SP-49 (cell line): ENCODE results near the genes PTMA and TIGD1.

GRCh38 chr2:230969215-230969706 lies 26.7 kb upstream of the SPATA3 start:
- PRO-cap = no peak

DNA sequence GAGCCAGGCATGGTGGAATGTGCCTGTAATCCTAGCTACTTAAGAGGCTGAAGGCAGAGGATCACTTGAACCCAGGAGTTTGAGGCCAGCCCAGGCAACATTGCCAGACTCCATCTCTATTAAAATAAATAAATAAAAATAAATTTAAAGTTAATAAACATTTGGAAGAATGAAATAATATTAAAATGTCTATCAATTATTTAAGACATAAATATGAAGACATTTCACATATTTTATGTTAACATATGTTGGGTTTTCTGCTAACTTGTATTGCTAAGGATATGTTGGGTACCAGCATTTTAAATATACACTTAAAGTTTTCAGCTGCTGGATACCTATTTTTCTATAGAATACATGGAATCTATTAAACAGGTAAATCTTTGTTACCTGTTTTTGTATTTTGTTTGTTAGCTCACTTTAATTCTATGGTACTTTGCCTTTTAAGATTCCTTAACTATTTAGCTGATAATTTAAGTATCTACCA lies 3.6 kb downstream of the HTR2B start:
- PRO-cap = no peak

DNA sequence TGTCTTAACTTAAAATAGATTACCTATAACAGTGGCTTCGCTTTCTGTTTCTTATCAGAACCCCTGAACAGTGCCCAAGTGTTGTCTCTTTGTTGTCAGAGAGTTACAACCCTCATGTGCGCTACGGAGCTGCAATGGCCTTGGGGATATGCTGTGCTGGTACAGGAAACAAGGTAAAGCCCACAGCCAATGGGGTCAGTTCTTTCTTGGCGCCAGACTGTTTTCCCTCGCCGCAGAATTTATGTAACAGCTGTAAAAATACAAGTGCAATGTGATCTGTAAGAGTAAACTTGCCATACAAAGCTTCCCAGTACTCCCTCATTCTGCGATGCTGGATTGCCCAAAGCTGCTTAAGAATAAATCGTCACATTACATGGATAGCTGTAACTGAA lies 13.8 kb upstream of the HTR2B start:
- PRO-cap = no peak

DNA sequence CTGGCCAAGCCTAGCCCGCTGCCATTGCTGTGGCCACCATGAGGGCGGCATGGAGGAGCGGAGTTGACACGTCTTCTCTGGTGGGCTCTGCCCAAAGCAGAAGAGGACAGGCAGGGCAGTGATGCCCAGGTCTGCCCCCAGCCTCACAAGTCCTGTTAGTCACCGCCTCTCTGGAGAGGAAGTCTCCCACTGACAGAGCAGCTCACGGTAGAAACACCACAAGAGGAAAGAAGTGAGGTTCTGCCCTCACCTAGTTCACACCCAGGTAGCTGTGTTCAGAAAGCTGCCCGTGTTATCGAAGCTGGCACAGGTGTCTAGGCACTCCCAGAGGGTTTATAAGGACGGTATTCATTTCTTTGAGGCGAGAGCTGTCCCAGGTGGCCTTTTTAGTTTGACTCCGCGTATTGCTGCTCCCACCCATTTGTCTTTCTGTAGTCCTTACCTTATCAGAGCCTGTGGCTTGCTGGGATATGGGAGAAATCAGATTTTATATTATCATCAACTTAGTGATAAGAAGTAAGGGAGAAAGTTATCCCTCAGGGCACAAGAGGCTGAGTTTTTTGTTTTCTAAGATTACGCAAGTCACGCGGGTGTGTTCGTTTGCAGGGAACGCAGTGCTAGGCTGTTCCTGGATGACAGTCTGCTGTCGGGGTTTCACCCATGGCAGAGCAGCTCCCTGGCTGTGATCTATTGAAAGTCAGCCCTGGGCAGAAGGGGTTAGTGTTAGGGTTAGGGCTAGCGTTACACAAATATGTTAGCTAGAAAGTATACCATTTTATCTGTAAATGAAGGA lies 46.5 kb downstream of the ARMC9 start:
- PRO-cap = no peak

DNA sequence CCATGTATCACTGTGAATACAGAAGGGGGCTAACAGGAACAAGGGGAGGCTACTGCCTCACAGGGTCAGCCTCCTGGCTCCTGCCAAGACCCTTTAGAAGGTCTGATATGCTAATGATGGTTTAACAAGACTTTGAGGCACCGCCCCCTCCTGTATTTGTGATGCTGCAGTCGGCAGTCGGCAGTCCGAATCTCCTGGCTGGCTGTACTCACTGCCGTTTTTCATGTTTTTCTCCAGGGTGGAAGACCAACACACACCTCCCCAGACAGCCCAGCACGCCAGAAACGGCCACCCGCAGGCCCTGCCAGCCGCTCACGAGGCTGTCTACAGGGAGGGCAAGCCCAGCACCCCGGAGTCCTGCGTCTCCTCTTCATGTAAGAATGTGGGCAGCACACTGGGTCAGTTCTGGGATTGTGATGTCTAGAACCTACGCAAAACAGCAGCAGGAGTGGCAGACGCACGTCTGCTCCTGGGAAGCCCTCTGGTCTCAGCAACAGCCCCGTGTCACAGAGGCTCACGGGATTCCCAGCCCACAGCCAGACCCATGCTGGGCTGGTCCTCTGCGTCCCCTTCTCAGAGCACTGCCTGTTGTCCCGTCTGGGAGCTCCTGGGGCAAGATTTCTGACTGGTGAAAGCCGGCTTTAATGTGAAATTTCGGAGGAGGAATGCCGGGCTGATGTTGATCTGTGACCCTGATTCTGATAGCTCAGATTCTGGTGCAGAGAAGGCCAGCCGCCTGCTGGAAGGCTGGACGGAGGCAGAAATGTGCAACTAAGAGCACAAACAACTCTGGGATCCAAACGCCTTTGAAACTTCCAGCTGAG lies 39.7 kb upstream of the B3GNT7 start:
- PRO-cap = no peak

DNA sequence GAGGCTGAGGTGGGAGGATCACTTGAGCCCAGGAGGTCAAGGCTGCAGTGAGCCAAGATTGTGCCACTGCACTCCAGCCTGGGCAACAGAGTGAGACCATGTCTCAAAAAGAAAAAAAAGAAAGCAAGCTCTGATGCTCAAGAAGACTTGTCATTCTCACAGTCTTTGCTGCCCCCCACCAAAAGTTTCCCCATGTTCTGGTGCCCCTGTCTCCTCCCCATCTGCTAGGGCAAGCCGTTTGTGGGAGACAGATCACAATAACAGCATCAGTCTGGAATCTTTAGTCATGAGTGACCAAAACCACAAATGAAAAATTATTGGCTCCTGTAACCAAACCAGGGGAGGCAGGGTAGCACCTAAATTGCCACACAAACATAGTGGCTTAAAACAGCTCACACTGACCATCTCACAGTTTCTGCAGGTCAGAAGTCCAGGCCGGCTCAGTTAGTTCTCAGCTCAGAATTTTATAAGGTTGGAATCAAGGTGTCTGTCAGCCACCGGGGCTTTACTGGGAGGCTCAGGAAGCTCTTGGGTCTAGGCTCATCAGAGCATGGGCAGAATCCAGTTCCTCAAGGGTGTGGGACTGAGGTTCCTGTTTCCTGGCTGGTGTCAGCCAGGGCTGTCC lies 9.1 kb upstream of the B3GNT7 start:
- PRO-cap = no peak

- PRO-cap = no peak
These were observed 516 bp downstream of the B3GNT7 start for GRCh38 chr2:231396118-231396333.

DNA sequence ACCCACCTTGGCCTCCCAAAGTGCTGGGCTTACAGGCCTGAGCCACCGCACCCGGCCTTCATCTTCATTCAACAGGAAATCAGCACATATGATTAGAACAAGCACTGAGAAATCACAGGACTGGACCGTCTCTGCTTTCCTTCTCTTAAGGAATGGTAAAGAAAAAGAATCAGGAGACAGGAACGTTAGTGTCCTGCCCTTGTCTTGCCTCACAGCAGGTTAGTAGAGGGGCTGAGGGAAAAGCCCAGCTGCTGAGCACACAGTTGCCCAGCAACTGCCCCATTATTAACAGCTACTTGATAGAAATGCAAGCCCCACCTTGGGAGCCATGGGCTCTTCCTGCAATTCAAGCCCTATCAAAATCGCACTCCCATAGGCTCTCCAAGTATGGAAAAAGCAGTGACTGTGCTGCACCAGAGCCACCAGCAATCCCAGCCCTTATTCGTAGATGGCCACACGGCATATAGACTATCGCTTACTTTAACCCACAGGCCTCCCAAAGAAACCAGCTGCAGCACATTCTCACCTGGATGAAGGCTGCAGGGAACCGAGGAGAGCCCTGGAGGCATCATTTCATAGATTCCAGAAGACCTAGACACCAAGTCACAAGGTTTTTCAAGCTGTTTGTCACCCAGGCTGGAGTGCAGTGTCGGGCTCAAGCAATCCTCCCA lies 11.6 kb downstream of the NCL start:
- PRO-cap = no peak

GRCh38 chr2:231611675-231612755 lies 19.4 kb downstream of the TEX44 start:
- PRO-cap = no peak

DNA sequence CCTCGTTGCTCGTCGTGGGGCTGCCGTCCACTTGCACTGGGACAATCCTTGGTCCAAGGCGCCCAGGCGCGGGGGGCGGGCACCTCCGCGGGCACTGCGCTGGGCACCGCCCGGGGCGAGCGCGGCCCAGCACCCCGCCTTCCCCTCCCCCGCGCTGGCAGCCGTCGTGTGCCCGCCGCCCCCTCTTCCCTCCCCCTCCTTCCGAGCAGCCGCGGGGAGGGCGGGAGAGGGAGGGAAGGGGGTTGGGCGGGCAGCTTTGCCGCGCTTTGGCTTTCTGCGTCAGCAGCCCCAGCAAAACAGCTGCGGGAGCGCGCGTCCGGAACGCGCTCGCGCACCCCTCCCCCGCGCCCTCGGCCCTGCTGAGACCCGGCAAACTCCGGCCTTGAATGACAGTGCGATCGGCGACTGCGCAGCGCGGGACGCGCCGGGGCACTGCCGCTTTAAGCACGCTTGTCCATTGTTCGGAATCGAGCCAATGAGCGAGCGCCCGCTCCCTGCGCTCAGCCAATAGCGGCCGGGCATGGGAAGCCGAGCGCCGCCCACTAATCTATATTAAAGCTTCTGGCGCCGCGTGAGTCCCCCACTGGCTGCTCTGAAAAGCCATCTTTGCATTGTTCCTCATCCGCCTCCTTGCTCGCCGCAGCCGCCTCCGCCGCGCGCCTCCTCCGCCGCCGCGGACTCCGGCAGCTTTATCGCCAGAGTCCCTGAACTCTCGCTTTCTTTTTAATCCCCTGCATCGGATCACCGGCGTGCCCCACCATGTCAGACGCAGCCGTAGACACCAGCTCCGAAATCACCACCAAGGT lies at the start of gene PTMA:
Gene PTMA (plus strand): TSS at position 578 of the 806 bp plus-strand sequence.
- PRO-cap = unidirectional peak, minus-strand start at position 170 of the sequence; bidirectional peak, plus-strand start at position 583 of the sequence, minus-strand start at position 388 of the sequence

GRCh38 chr2:231900456-231901012 lies 25.7 kb downstream of the NPPC start:
- PRO-cap = no peak

DNA sequence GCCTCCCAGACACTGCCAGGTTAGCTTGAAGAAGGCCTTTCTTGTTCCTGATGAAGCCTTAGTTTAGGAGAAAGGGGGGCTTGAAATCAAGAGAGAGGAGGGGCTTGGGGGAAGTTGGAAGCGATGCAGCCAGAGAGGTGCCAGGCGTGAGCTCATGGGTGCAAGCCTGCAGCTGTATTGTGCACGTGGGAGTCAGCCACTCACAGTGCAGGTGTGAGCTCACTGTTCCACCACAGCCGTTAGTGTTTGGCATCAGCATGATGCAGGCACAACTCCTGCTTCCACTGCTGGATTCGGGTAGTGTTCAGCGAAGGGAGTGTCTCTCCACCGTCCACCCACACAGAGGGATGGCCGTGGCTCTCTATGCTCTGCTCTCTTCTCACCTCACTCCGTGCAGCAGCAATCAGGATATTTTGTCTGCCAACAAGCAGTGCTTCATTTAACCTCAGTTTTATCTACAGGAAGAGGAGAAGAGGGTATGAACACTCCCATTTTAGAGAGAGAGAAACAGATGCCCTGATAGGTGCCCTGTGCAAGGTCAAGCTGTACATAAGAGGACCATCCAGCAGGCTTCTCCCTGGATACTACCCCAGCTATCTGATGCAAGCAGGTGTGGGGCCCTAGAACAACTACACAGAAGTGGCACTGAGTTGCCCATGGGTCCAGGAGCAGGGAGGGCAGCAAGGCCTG lies 68.3 kb upstream of the ALPP start:
- PRO-cap = no peak

GRCh38 chr2:232321296-232321736 lies 57.2 kb upstream of the ALPP start:
- PRO-cap = no peak

DNA sequence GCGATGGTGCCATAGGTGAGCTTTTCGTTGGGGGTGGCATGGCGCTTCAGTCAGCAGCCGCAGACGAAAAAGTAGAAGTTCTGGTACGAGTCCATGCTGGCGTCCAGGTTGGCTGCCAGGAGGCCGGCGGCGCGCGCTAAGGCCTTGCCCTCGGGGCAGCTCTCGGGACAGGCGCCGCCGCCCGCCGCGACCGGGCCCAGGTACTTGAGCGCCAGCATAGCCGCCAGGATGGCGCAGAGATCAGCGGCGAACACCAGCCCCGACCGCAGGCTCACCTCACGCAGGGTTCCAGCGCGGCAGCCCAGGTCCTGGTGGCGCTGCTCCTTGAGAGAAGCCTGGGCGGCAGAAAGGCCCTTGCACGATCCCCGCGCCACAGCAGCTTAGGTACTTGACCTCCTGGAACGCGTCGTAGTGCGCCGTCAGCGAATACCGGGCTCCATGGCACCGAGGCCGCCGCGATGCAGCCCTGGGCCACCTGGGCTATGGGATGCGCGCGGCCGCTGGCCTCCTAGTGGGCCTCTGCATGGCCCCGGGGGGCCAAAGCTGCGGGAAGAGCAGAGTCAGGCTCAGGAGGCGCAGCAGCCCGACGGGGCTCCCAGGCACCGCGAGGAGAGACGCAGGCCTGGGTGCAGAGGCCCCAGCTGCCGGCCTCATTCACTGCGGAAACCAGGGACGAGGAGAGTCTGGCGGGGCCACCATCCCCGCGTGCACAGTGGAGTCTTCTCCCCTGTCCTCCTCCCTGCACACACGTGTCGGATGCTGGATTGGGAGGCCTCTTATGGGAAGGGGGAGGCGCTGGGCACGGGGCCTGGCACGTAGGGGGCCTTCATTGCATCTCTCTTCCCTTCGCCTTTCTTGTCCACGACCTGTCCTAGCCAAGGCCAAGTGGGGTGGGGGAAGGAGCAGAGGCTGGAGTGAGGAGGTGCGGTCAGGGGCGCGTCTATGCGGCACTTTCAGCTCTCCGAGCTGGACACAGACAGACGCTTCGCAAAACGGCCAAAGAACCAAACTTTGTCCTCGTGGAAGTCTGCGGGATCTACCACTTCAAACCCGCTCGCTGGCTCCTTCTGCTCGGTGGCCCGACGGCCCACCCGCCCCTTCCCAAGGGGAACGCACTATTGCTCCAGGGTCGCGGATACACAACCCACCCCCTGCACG lies 13.1 kb downstream of the ALPG start:
- PRO-cap = no peak

DNA sequence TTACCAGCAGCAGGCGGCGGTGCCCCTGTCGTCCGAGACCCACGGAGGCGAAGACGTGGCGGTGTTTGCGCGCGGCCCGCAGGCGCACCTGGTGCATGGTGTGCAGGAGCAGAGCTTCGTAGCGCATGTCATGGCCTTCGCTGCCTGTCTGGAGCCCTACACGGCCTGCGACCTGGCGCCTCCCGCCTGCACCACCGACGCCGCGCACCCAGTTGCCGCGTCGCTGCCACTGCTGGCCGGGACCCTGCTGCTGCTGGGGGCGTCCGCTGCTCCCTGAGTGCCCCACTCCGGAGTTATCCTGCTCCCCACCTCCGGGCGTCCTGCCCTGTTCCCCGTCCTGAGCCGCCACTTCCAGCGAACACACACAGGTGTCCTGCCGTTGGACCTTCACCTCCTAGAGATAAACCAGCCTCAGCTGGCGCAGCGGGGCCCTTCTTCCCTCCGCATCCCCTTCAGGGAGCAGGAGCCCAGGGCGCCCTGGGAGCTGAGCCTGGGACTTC lies 3.0 kb downstream of the ALPI start:
- PRO-cap = no peak

DNA sequence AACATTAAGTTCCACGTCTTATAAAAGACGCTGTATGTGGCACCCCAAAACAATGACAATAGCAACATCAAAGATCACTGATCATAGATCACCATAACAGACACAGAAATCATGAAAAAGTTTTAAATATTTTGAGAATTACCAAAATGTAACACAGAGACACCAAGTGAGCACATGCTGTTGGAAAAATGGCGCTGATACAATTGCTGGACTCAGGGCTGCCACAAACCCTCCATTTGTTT lies 437 bp downstream of the TIGD1 start:
- PRO-cap = unidirectional peak, plus-strand start at position 197 of the sequence

- PRO-cap = bidirectional peak, plus-strand start at chr2:232550734, minus-strand start at chr2:232550590
These were observed at the start of gene TIGD1 for GRCh38 chr2:232550241-232550785. TIGD1 (minus strand) TSS chr2:232550557.

GRCh38 chr2:232628485-232629522 lies 4.6 kb upstream of the EFHD1 start:
- PRO-cap = no peak

- PRO-cap = no peak
These were observed 33.4 kb downstream of the KCNJ13 start for GRCh38 chr2:232742856-232743479.

DNA sequence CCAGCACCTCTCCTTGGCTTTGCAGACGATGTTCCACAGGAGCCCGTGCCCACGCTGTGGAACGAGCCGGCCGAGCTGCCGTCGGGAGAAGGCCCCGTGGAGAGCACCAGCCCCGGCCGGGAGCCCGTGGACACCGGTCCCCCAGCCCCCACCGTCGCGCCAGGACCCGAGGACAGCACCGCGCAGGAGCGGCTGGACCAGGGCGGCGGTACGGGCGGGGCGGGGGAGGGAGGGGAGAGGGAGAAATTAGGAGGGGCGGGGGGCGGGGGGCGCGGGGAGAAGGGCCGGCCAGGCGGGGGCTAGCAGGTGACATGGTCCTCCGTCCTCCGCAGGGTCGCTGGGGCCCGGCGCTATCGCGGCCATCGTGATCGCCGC lies 5.8 kb downstream of the SNORC start:
- PRO-cap = no peak